Peritoneum (tissue), 1 donor: Measurements from ENCODE around the gene TBATA.

GRCh38 chr10:69538487-69539161 is 34.6 kb downstream of the NEUROG3 start:
- PRO-cap = no peak

- PRO-cap = no peak
Observed at GRCh38 chr10:69729999-69730533, 71.6 kb upstream of the COL13A1 start.

DNA sequence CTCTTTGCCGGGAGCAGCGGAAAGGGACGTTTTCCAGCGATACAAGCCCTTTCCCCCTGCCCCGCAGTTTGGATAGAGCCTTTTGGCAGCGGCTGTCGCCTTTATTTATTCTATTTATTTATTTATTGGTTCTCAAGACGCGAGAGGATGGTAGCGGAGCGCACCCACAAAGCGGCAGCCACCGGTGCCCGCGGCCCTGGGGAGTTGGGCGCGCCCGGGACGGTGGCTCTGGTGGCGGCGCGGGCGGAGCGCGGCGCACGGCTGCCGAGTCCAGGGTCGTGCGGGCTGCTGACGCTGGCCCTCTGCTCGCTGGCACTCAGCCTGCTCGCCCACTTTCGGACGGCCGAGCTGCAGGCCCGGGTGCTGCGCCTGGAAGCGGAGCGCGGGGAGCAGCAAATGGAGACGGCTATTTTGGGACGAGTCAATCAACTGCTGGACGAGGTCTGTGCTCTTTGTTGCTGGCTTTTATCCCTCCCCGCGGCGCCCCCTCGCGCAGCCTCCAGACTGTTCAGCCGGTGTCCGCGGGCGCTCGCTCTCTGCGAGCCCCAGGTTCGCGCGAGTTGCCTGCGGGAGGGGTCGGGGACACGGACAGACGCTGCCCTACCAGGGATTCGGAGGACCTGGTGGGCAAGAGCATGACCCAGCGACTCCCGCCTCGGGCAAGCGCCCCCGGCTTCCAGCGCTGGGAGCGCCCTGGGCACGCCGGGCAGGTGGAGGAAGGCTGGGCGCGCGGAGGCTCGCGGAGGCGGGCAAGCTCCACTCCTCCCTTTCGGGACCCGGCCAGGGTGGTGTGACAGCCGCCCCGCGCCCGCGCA is 778 bp downstream of the COL13A1 start:
- PRO-cap = no peak

- PRO-cap = no peak
Observed at GRCh38 chr10:69901573-69902118, 99.9 kb downstream of the COL13A1 start.

GRCh38 chr10:69911494-69911838 is 109.8 kb downstream of the COL13A1 start:
- PRO-cap = no peak

GRCh38 chr10:70052915-70053450 is 337 bp downstream of the MACROH2A2 start:
- PRO-cap = no peak

- PRO-cap = no peak
Observed at GRCh38 chr10:70054883-70055402, 2.3 kb downstream of the MACROH2A2 start.

- PRO-cap = no peak
Observed at GRCh38 chr10:70255537-70256296, 22.5 kb upstream of the PPA1 start.

DNA sequence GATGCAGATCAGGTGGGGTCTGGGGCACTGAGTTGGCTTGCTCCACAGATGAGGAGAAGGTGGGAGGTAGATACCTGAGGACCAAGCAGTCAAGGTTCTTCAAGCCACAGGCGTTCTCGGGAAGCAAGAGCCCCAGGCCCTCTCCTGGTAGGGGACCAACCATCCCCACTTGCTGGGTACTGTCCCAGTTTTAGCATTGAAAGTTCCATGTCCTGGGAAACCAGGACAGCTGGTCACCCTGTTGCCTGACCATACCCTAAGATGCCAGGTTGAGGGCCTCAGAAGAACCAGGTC is 16.2 kb upstream of the NPFFR1 start:
- PRO-cap = no peak

DNA sequence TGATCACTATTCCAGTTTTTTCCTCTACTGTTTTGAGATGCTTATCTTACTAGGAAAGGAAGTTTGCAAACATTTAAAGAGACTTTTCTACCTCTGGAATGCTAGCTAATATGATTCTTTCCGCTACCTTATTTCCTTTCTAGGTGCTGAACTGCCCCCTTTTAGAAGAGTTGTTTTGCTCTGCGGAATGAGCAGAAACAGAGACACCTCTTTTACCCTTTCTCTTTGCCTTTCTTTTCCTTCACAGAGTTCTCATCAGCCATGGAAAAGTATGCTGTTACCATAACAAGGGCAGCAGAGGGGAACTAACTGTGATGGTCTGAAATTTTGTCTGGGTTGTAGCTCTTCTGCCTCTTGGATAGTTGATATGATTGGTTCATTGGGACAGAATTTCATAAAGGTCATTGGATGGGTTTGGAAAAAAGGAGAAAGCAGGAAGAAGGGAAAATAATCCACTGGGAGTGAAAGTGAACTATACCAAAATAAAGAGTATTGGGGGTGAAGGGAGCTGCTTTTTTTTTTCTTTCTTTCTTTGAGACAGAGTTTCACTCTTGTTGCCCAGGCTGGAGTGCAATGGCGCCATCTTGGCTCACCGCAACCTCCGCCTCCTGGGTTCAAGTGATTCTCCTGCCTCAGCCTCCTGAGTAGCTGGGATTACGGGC is 5.7 kb downstream of the EIF4EBP2 start:
- PRO-cap = no peak

GRCh38 chr10:70529754-70530355 is 51.3 kb downstream of the PALD1 start:
- PRO-cap = no peak

GRCh38 chr10:70742376-70743039 is 42.7 kb downstream of the TBATA start:
- PRO-cap = no peak

GRCh38 chr10:70785081-70785541 is at the start of gene TBATA:
Gene TBATA, minus strand, starts transcription at chr10:70785377.
- PRO-cap = no peak

- PRO-cap = no peak
Observed at GRCh38 chr10:71005492-71006053, 117.2 kb upstream of the PCBD1 start.

GRCh38 chr10:71064544-71065010 is 147.8 kb upstream of the UNC5B start:
- PRO-cap = no peak

- PRO-cap = no peak
Observed at GRCh38 chr10:71472035-71472422, 75.3 kb downstream of the CDH23 start.

- PRO-cap = no peak
Observed at GRCh38 chr10:71473860-71474419, 77.2 kb downstream of the CDH23 start.

DNA sequence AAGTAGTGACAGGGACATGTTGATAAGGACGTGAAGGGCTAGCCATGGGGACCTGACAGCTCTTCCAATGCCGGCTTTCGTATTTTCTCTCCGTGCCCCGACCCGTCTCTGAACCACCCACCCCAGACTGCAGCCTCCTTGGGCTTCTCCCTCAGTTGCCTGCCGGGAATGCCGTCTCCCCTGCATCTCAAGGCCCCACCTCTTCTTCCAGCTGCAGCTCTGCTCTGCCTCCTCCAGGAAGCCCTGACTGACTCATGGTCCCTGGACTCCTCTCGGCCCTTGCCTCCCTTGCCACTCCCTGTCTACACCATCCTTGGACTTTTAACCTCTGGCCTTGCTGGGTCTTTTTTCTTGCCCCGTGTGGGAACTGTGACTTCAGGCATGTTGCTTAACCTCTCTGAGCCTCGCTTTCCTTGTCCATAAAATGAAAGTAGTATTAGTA is 56.3 kb downstream of the C10orf105 start:
- PRO-cap = no peak

DNA sequence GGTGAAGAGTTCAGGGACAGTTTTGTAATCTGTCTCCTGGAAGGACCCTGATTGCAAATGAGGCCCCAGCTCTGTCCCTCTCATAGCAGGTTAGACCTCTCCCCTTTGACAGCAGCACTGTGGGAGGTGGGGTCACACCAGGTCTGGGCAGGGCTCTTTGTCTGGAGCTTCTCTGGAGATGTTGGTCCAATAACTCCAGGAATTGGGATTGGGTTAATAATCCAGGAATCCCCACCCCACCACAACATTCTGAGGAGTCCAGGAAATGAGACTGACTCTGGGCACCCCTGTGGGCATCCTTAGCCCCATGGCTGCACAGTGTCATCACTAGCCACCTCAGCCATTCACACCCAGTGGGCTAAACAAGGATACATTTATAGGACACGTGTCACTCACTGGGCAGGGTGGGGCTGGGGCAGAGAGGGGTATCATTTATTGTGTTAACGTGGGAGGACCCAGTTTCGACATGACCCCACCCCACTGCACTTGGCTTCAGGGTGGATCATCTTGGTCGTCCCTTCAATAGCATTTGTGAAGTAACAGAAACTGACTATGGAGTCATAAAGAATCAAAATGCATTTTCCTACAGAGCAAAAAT is 23.8 kb upstream of the C10orf105 start:
- PRO-cap = no peak

DNA sequence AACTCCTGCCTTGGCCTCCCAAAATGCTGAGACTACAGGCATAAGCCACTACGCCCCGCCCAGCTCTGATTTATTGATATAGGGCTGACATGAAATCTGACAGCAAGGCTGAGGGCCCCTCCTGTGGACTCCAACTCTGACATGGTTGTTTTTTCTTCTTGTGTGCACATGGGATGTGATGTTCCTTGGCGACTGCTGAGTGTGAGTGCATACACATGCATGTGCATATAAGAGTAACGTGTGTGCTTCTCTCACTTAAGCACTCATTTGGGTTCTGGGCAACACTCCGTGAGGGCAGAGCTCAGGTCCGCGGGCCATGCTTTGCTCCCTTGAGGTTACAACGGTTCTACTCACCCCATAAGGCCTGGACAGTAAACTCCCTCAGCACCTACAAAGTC is 33.5 kb upstream of the VSIR start:
- PRO-cap = no peak